RPMI7951 (cell line): ENCODE data around the genes TAPBPL, GAPDH and MLF2.

DNA sequence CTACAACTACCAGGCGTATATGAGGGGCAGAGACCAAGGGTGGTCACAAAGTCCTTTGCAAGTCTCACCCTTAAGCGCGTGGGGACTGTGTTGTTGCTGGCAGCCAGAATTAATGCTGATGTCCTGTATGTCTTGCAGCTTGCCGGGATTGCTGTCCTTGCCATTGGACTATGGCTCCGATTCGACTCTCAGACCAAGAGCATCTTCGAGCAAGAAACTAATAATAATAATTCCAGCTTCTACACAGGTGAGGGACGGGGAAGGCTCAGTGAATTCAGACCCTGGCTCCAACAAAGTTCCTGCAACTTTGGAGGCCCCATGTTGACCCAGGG lies 25.1 kb downstream of the CD9 start:
- RAMPAGE, long total RNA, result no peak

GRCh38 chr12:6232975-6233672 lies 32.9 kb downstream of the CD9 start:
- RAMPAGE, long total RNA, result no peak

DNA sequence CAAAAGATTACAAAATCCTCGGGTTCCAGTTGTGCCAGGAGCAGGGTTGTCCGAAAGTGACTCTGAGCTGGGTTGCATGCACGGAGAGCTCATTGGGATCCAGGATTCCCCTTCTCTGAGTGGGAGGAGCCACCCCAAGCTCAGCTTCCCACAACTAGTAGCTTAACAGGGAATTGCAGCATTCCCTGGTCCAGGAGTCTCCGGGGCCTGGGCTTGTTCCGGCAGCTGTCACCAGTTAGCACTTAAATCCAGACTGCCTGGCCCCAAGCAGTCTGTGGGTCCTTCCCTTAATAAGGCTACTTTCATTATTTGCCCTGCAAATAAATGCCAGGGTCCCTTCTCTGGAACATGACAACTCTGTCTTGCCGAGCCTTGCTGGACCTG lies 50.2 kb downstream of the CD9 start:
- RAMPAGE, long total RNA, result no peak

- RAMPAGE, long total RNA, result no peak
These were observed 16.4 kb upstream of the PLEKHG6 start for GRCh38 chr12:6294038-6294484.

- RAMPAGE, long total RNA, result no peak
These were observed 5.3 kb downstream of the TNFRSF1A start for GRCh38 chr12:6336550-6336960.

DNA sequence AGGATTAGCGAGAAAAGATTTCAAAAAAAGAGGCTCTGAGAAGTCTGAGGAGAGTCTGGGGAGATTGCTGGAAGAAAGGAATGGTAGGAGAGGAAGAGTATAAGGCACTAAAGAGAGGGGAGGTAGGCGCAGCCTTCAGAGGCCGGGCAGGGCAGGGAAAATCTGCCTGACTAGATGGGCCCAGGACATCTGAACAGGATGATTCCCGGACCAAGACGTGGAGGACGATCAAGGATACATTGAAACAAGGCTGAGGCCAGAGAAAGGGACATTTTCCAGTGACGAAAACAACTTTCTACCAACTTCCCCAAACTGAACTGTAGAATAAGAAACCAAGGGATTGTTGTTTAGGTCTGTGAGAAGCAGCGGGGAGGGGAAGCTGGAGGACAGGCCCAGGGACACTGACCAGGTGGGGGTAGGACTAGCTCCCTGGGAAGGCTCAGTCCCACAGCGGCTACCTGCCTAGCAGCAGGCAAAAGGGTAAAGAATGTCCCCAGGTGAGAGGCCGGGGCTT lies 1.2 kb downstream of the TNFRSF1A start:
- RAMPAGE, long total RNA, result no peak

DNA sequence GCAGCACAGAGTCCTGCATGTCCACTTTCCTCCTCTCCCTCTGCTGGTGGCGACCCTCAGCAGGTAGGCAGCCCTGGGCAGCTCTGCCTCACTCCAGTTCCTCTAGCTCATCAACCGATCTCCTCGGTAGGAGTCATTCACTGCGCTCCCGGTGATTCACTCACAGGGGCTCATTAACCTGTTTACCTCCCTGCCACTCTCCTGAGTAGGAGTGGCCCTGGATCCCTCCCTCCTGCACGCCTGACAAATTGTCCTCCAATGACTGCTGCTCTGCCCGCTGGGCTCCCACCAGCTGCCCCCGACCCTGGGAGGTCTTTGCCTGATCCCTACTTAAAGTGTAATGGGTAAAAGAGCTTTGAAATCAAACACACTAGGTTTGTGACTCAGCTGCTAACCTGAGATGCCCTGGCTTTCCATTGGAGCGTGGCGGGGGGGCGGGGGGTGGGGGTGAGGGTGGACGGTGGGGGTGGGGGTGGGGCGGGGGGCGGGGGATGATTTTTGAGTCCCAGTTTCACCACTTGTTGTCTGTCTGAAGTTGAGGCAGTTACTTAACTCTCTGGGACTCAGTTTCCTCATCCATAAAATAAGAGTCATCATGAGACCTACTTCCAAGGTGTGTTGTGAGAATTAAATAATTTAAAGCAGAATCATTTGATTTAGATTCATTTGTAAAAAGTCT lies 4.1 kb downstream of the SCNN1A start:
- RAMPAGE, long total RNA, result no peak

DNA sequence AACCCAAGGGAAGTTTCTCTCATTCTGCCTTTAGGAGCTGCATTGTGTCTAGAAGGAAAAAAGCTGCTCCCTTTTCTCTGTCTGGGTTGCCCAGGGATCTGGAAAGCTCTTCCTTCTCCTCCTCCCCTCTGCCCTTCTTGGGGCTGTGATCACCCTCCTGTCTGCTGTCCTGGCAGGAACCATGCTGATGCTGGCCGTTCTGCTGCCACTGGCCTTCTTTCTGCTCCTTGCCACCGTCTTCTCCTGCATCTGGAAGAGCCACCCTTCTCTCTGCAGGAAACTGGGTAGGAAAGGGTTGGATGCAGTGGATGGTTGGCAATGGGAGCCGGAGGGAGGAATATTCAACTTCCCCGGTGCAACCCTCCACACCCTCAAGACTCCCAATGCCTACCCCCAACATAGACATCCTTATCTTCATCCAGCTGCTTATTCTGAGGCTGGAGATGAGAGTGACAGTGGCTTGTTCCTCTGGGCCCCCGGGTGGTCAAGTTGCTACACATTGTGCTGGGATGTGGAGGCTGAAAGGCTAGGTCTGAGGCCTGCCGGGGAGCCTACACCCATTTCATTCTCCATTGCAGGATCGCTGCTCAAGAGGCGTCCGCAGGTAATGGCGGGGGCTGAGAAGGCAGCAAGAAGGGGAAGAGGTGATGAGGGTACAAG lies 4.4 kb downstream of the LTBR start:
- RAMPAGE, long total RNA, result no peak

DNA sequence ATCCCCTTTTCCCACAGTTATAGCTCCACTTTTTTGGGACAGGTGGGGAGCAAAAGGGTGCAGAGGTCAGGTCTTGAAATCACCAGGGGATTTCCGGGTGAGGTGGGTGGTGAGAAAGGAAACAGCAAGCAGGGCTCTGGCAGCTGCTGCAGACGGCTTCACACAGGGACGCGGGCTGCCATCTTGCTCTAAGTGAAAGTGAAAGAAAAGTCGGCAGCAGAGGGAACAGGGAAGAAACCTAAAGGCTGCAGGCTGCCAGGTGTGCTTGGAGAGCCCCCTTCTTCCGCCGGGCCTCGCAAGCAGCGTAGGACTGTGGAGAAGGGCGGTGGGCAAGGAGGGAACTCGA lies at the start of gene TAPBPL:
Gene TAPBPL (plus strand): TSS at position 151 of the 346 bp plus-strand sequence.
- RAMPAGE, long total RNA, result no peak

DNA sequence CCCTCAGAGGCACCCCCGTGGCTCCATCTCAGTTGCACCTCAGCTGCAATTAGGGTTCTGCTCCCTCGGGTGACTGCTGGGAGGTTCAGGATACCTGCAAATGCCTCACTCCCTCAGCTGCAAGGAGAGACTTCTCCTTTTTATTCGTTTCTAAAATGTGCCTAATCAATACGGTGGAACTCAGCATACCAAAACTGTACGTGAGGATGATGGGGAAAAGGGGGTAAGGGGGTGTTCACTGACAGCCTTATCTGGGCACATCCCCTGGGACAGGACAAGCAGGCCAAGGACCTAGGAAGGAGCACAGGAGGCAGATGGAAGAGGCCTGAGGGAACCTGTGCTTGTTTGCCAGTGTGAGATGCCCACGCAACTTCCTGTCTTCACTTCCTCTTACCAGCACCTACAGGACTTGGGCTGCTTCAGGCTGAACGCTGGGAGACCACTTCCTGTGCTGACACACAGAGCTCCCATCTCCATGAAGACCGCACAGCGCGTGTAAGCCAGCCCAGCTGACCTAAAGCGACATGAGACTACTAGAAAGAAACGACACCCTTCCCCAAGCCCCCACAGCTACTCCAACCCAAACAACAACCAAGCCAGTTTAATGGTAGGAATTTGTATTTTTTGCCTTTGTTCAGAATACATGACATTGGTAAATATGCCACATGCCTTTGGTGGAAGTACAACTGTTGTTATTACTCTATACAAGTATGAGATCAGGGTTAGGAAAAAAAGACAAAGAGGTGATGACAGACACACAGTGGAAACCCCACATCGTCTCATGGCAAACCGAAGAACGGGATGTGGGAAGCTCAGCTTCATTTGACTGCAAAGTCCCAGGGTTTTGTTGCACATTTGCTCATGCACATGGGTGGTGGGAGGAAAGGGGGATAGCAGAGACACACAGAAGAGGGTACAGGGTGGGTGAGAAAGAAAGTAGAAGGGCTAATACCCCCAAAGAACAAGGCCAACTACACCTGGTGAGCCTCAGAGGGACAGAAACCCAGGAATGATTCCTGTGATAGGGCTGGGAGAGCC lies 8.5 kb downstream of the VAMP1 start:
- RAMPAGE, long total RNA, result no peak

GRCh38 chr12:6533664-6534731 lies at the start of gene GAPDH:
Gene GAPDH, plus strand, starts transcription at chr12:6534517.
- RAMPAGE, long total RNA, result start-site peak on the plus strand at chr12:6534516-6534524, 9,359 and 438 reads in 2 replicates

GRCh38 chr12:6540535-6540948 lies 6.2 kb downstream of the GAPDH start:
- RAMPAGE, long total RNA, result no peak

DNA sequence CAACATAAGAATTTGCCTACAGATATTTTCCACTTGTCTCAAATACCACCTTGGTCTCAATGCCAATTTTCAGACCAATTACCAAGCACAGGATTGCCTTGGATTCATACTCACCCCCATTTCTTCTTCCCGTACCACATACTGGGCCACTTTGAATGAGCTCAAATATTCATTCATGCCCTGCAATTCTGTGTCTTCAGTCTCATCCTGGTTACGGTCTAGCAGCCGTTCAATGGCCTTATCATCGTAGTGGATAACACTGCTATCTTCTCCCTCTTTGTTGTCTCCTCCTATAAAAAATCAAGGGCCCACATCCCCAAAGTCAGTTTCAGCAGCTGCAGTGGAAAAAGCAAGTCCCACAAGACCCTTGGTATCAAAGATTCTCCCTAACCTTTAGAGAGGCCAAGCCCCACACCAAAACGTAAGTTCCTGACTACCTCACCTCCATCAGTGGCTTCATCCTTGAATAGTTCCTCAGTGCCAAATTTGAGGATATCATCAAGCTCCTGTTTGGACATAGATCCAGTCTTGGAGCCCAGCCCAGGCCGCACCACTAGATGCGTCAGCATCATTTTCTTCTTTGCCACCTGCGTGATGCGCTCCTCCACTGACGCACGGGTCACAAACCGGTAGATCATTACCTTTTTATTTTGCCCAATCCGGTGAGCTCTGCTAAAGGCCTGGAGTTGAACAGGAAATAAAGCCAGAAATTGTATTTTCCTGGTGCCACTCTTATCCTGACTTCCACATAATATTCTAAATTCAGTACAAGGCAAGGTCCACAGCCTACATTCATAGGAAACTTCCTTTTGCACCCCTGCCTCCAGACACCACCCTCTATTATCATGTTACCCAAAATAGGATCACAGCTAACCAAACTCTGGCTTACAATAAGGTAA lies 19.4 kb upstream of the NOP2 start:
- RAMPAGE, long total RNA, result no peak

GRCh38 chr12:6593440-6593639 lies 13.8 kb downstream of the CHD4 start:
- RAMPAGE, long total RNA, result no peak

DNA sequence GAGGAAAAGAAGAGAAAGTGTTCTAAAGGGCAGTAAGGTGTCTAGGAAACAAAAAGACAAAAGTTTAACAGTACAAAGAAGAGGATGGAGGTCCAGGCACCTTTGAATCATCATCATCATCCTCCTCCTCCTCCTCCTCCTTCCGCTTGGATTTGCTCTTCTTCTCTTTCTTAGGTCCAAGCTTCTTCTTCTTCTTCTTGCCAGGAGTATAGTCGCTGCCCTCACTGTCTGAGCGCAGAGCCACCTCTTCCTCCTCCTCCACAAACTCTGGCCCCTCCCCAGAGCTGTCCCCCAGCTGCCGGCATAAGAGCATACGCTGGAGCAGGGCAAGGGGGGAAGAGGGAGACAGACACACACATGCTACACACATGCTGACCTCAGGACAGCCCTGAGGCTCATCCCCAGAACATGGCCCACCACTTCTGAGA lies 5.3 kb downstream of the CHD4 start:
- RAMPAGE, long total RNA, result no peak

DNA sequence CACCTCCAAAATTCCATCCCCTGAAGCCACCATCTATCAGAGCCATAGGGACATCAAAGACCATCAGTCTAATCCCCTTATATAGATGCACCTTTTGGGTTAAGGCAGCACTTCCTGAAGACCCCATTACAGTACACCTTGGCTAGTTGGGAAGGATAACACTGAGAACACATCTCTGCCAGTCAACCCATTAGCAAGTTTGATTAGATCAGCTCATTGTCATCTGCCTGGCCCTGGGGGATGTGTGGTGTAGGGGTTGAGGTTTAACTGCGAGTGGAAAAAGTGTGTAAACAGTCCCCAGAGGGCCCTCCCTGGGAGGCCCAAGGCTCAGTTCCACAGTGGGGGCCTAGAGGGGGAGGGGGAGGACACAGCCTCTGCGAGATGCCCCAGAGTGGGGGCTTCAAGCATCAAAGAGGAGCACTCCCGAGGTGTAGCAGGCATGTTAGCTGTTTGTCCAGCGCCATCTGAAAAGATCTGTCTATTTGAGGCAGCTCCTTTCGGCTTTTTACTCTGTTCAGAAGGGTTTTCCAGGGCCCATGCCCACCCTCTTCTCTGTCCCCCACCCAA lies 406 bp downstream of the LPAR5 start:
- RAMPAGE, long total RNA, result no peak

- RAMPAGE, long total RNA, result no peak
These were observed 5.3 kb upstream of the LPAR5 start for GRCh38 chr12:6641070-6641351.

GRCh38 chr12:6688041-6688389 lies 1.2 kb downstream of the ZNF384 start:
- RAMPAGE, long total RNA, result no peak

DNA sequence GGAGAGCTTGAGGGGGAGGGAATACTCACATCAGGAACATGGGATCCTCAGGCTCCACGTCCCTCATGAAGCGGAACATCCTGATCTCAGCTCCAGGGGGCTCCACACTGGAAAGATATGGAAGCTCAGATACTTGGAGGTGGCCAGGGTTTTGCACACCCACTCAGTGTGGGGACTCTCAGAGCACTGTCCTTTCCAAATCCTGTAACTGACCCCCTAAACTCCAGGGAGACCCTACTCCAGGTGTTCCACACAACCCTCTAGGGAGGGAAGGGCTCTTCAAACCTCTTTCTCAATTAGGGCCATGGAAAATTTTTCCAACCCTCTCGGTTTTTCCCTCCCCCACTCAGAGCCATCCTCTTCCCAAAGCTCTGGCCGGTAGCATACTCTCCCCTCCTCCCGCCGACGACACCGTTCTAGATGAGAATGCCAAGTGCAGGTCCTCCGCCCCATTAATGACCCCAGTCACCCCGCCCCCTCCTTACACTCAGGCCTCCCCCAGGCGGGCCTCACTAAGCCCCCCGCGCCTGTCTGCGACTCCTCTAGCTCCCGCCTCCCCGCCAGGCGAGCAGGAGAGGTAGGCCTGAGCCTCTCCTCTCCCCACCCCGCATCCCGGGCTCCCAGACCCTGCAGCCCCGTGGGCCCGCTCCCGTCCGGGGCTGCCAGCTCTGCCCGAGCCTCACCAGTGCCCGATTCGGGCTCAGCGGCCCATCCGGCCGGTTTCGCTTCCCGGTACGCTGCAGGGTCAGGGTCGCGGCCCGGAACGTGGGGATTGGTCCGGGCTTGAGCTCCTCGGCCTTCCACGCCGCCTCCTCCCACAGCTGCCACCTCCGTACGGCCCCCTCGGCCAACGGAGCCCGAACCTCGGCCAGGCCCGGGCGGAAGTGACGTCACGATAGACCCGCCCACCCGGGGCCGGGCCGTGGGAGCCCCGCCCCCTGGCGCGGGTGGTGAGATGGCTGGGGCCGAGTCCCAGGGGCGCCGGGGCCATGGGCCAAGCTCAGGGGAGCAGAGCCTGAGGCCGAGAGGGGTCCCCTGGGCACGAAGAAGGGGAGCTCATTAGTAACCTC lies at the start of gene MLF2:
Gene MLF2 (minus strand): TSS at position 886 of the 1,070 bp plus-strand sequence.
- RAMPAGE, long total RNA, result start-site peak on the minus strand centred at position 841 of the sequence, 48 bp wide, 279 and 125 reads in 2 replicates

GRCh38 chr12:6818107-6818653 lies 3.4 kb upstream of the GPR162 start:
- RAMPAGE, long total RNA, result no peak